ENCODE data around the gene GALC.

DNA sequence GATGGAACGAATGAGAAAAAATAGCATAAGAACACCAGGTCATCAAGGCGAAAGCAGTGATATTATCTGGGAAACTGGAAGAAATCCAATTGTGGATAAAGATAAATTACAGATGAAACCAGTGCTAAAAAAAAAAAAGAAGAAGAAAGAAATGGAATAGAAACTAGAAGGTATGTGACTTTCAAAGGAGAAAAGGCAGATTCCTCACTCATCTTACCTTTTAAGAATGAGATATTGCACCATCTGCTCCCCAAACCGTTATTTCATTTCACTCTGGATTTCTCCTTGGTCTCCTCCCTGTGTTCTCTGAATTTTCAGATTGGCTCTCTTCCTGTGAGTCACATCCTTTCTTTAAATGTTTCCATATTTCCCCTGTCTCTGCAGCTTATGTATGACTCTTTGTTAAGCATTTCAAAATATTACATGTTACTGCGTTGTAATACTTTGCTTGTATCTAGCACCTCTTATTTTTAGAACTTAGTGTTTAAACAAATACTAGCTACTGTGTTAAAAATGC is 13.3 kb upstream of the FLRT2 start:
- PRO-cap: no peak

DNA sequence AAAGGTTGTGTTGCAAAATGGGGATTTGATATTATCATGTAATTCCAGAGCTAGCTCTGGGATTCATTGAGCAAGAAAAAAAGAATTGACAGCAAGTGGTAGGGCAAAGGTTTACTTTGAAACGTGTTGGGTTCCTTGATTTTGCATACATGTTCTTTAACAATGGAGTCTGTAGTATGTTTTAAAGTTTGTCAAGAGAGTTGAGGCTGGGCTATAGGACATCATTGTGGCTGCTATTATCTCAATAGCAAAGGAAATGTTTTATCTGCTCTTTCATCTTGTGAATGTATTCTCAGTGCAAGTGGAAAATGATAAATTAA is 685.8 kb downstream of the GALC start:
- PRO-cap: no peak

DNA sequence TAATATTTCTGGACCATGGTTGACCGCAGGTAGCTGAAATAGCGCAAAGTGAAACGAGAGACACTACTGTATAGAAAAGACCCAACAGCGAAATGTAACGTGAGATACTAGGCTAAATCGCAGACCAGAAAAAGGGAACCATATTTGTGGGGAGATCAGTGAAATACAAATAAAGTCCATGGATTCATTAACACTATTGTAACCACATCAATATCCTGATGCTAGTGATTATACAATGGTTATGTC is 381.5 kb downstream of the GALC start:
- PRO-cap: no peak

- PRO-cap: bidirectional peak, plus-strand start at chr14:87992848, minus-strand start at chr14:87992854; bidirectional peak, plus-strand start at chr14:87993268, minus-strand start at chr14:87993114
Measured at GRCh38 chr14:87992716-87993422, at the start of gene GALC. Gene GALC, minus strand, starts transcription at chr14:87993182.

GRCh38 chr14:88553914-88554448 is 826 bp downstream of the PTPN21 start:
- PRO-cap: no peak

- PRO-cap: no peak
Measured at GRCh38 chr14:88613895-88614094, 51.0 kb downstream of the ZC3H14 start.

GRCh38 chr14:89249227-89249851 is 167.7 kb downstream of the FOXN3 start:
- PRO-cap: no peak

- PRO-cap: no peak
Measured at GRCh38 chr14:89314643-89316057, 101.9 kb downstream of the FOXN3 start.

DNA sequence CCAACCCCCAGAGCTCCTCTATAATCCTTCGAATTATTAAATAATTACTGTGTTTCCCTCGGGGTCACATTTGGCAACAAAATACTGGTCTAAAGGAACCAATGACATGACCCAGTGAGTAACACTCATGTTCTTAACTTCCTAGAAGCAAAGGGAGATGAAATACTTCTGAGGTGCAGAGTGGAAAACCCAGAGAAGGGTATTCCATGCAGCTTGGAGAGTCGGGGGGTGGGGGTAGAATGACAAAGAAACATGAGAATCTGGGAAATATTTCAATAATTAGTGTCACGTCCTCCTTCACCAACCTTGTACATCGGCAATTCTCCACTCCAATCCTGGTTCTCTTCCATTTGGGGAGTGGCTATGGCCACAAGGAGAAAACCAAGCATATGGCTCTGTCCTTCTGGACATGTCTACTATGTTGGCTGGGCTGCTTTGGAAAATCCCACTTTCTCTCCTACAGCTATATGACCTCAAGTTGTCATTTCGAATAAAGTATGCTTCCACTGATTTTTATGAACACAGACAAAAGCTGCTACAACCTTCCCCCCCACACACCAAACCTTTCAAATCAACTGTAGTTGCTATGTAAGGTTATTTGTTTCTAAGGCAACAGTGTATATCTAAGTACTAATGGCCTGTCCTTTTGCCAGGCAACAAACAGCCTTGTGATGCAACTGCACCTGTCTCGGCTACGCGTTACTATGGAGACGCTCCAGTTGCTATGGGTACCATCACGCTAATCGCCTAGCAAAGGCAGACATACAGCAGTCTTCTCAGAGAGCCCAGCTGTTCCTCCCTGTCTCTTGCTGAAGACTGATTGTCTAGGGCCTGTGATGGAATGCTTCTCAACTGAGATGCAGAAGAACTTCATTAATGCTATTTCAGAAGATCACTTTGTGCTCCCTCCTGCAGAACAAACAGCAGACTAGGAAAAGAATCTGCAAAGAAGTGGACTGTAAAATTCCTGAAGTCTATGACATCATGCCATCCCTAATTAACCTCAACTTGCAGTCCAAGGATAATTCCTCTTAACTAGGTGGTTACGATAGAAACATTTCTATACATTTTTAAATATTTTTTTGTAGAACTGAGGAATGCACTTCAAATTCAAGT is 67.8 kb downstream of the FOXN3 start:
- PRO-cap: no peak

GRCh38 chr14:89349969-89350429 is 67.0 kb downstream of the FOXN3 start:
- PRO-cap: no peak

- PRO-cap: no peak
Measured at GRCh38 chr14:89416022-89416829, 807 bp downstream of the FOXN3 start.

DNA sequence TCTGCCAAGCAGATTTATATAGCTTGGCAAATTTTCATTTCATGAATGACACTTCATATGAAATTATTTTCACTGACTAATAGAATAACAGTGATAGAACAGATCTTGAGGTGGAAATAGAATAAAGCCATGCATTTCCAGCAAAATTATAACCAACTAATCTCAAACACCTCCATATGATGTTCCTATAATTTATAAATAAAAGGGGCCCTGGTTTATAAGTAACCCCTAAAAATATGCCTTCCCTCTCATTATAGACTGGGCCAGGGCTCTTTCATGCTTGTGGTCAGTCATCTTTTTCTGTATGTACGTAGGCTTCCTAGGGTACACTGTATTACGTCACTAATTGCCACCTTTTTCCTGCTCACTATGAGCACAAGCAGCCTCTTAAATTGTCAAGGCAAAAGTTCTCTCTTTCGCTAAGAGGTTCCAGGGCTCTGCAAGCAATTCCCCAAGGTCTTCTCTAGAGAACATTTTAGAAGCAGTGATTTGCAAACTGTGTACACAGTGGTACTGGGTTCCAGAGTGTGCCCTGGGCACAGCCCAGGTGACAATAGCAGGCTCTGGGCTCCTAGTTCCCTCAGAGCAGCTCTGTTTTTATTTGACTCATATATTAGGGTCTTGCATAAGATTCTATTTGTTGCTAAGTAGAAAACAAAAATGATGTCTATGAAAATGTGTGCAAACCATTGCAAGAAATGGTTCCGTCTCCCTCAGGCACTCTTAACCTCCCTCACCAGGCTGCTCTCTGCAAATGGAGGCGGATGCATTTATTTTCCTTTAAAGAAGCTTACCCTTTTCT is 197.3 kb upstream of the FOXN3 start:
- PRO-cap: no peak

DNA sequence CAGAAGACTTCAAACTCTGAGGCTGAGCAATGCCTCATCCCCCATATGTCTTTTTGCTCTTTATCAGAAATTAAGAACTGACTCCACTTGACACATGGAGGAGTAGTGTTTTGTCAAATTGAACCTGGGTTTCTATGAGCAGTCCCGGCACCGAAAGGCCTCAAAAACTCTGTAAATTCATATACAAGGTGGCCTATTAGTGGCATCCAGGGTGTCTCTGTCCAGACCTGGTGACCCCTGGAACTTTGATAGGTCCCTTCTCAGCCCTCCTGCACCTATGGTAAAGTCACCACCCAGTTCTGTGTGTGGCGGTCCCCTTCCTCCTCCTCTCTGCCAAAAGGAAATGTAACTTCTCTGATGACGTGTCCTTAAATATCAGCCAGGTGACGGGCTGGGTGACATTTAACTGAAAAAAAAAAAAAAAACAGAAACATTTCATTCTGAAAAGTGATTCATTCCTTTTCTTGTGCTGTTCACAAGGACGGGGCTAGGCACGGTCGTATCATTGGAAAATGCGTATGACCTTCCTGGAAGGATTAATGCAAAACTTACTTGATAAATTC is 204.0 kb upstream of the FOXN3 start:
- PRO-cap: no peak

- PRO-cap: no peak
Measured at GRCh38 chr14:89641449-89641829, 224.4 kb upstream of the FOXN3 start.

DNA sequence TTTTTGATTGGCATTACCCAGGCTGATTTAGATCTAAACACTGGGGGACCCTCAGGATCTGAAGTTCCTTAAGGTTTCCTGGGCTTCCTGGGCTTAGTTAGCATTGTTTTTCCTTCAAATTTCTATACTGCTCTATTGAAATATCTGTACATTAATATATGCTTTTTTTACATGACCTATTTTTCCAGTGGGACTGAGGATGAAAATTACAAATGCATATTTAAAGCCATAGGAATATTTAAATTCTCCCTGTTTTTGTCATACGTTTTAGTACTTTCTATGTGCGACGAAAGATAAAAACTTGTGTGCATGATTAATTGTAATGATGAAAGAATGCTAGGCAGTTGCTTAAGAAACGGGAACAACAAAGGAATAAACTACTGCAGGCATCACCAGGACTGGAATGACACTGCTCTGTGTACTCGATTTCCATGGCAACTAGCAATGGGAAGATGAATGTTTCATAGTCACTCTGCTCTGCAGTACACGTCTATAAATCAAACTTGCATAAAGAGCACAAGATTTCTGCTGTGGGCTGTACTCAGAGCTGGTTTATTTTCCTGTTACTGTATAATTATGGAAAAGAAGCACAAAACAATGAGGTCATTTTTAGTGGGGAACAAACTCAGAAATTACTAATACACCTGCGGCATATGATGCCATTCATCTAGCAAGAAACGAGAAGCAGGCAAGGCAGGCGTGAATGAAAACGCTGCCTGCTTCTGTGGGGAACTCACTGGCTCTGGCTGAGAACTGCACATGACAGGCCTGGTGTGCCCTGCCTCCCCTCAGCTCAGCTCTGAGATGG is 41.9 kb downstream of the EFCAB11 start:
- PRO-cap: no peak

DNA sequence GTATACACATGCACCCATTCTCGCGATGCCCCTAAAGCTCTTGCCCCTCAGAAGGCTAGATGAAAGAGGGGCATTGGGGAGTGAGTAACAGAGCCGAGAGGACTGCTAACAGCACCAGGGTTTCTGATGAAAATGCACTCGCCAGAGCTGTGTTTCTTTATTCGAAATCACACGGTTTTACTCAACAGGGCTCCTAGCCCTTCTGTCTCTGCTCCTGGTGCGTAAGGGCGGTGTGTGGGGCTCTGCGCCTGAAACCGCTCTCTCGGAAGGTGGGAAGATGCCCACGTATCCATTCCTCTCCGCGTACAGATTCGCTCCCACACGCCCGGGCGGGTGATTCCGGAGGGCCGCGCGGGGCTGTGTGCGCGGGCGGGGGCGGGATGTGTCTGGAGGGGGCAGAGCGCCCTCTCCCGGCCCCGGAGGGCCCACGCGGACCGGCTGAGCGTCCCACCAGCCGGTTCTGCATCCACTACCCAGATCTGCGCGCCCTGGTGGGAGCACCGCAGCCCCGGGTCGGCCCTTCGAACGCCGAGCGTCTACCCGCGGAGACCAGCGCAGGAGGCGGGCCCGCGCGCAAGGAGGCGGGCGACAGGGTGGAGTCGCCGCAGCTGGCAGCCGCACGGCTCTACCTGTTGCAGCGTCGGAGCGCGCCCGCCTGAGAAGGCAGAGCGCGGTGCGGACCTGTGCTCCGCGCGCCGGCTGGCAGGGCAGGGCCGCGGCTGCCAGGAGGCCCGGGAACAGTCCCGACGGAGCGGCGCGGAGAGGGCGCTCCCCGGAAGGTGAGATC is 1.5 kb upstream of the KCNK13 start:
- PRO-cap: no peak

GRCh38 chr14:90265916-90267061 is 9.9 kb downstream of the PSMC1 start:
- PRO-cap: no peak

DNA sequence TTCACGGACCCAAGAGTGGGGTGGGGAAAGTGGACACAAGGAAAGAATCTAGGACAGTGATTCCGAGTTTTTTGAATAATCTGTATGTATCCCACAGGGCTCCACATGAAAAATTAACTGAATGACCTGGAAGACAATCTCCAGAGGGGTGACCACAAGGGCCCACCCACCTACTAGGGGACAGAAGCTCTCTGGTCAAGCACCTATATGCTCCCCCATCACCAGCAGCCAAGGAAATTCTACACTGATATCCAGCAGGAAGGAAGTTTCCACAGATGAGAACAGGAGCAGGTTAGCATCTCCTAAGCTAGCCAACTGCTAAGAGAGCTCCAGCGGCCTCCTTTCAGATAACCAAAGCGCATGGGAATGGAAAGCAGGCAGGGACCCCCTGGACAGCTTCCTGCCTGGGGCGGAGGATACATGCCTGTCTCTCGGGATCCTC is 35.9 kb downstream of the PSMC1 start:
- PRO-cap: no peak

- PRO-cap: no peak
Measured at GRCh38 chr14:90397283-90398310, 768 bp downstream of the CALM1 start.

GRCh38 chr14:90405287-90406182 is 8.7 kb downstream of the CALM1 start:
- PRO-cap: no peak